ENCODE results near the gene PROKR2.

GRCh38 chr20:3895412-3895704, 6.2 kb downstream of the PANK2 start:
- PRO-cap, result no peak
- RAMPAGE, long total RNA, 4 experiments, result no peak in any of the 4 experiments

- PRO-cap, result no peak
- RAMPAGE, long total RNA, 4 experiments, result no peak in any of the 4 experiments
These were observed 18.4 kb downstream of the PANK2 start for GRCh38 chr20:3907444-3908067.

GRCh38 chr20:3924815-3925436, 35.7 kb downstream of the PANK2 start:
- PRO-cap, result no peak
- RAMPAGE, long total RNA, 4 experiments, result no peak in any of the 4 experiments

DNA sequence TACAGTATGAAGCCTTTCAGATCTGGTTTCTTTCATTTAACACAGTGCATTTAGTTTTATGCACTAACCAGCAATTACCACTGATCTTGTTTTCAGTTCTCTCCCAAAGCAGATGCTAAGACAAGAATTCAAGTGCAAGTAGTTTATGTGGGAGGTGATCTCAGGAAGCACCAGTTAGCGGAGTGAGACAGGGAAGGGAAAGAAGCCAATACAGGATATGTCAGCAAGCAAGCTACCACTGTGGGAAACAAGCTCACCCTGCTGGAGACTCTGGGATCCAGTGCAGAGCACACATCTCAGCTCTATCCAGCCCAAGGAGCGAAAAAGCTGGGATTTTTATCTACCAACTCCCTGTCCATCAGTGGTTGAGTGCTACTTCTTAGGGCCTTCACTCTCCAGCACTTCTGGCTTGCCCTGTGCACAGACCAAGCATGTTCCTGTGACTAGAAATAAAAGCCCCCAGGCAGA, 10.7 kb upstream of the RNF24 start:
- PRO-cap, result no peak
- RAMPAGE, long total RNA, 4 experiments, result no peak in any of the 4 experiments

DNA sequence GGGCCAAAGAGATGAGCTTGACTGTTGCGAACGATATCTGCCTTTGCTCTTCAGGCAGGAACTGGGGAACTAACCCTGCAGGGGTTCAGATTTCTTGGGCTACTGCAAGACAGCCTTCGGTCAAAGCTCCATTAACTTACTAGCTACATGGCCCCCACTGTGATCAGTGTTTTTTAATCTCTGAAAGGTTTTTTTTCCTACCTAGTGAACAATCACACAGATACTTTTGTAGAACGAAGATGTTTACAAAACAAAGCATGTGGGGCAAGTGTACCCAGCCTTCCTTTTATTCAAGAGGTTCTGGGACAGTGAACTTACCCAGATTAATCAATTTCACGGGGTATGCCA, 48.3 kb downstream of the ADRA1D start:
- PRO-cap, result no peak
- RAMPAGE, long total RNA, 4 experiments, result no peak in any of the 4 experiments

GRCh38 chr20:4766704-4767225, 45.1 kb downstream of the PRND start:
- PRO-cap, result no peak
- RAMPAGE, long total RNA, 4 experiments, result no peak in any of the 4 experiments

DNA sequence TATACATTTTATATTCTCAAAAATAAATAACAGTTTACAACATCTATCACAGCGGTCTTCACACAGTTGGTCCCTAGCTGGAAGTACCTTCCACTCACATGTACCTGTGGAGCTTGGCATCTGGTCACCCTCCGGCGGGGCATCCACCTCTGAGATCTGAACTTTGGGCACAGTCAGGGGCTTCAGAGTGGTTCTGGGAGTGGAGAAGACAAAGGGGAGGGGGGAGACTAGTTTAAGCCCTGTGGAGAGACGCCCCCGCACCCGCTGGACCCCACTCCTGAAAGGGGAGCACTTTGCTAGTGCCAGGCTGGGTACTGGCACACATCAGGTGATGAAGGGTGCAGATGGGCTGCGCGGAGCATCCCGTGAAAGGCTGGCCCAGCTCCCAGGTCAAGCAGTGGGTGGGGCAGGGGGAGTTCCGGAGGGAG, 31.0 kb downstream of the RASSF2 start:
- PRO-cap, result no peak
- RAMPAGE, long total RNA, 4 experiments, result no peak in any of the 4 experiments

DNA sequence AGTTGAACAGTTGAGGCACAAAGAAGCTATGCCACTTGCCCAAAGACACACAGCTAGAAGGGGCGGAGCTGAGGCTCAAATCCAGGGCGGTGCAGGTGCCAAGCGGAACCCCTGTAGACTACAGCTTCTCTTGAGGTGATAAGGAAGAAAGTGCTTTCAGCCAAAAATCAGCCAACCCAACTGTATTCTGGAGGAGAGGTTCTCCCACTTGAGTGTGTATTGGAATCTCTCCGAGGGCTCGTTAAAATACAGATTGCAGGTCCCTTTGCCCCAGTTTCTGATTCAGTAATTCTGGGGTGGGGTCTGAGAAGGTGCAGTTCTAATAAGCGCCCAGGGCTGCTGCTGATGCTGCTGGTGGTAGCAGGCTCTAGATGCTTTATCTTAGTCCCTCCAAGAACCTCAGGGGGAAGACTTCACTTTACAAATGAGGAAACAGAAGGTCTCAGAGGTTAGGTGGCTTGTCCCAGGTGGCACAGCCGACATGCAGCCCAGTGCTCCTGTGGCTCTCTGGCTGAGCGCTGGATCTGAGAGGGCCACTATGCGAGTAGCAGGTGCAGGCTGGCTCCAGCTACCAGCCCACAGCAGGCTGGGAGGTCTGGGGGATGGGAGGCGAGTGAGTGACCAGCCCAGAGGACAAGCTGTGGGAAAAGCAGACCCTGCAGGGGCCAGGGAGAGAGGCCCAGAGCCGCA, 10.9 kb downstream of the RASSF2 start:
- PRO-cap, result no peak
- RAMPAGE, long total RNA, 4 experiments, result no peak in any of the 4 experiments

GRCh38 chr20:4815429-4816141, 7.8 kb downstream of the RASSF2 start:
- PRO-cap, result no peak
- RAMPAGE, long total RNA, 4 experiments, result no peak in any of the 4 experiments

DNA sequence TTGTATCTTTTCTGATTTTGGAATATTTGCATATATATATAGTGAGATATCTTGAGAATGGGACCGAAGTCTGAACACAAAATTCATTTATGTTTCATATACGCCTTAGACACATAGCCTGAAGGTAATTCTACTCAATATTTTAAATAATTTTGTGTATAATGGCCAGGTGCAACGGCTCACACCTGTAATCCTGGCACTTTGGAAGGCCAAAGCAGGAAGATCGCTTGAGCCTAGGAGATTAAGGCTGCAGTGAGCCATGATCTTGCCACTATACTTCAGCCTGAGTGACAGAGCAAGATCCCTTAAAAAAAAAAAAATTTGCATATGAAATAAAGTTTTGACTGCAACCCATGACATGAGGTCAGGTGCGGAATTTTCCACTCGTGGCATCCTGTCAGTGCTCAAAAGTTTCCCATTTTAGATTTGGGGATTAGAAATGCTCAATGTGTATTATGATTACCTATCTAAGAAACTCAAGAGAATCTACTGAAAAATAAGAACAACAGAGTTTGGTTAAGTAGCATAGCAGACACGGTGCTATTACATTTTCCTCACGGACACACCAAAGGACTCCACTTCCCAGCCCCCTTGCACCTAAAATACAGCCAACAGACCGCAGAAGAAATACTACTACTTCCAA, 11.8 kb downstream of the SLC23A2 start:
- PRO-cap, result no peak
- RAMPAGE, long total RNA, 4 experiments, result no peak in any of the 4 experiments

- PRO-cap, result no peak
- RAMPAGE, long total RNA, 4 experiments, result no peak in any of the 4 experiments
These were observed 3.0 kb downstream of the SLC23A2 start for GRCh38 chr20:4998355-4998667.

DNA sequence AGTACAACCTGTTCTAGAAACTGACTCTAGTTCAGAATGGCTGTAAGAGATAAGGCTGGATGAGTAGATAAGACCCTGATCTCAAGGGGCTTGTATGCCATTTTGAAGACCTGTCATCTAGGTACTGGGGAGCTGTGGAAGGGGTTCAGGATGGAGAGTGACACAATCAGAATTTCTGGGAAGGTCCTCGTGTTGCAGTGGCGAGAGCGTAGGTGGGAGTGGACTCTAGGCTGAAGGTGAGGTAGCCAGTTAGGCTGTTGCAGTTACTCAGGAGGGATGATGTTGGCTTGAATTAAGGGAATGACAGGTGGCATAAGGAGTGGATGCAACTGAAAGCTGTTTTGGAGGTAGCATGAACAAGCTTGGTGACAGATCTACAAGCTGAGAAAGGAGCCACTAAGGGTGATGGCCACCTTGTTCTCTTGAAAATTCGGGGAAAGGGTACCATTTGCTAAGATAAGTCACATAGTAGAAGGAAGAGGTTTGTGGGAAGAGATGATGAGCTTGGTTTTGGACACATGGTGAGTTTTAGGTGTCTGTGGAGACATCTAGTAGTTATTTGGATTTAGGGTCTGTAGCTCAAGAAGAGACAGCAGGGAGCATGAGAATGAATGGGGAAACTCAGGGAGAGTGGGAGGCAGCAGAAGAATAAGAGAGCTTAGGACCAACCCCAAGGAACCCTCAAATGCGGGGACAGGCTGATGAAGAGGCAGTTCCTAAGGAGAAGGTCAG, 39.2 kb downstream of the CDS2 start:
- PRO-cap, result no peak
- RAMPAGE, long total RNA, 4 experiments, result start-site peak on the plus strand in 1 of 4 experiments, centred at position 174 of the sequence, 7 reads per replicate

DNA sequence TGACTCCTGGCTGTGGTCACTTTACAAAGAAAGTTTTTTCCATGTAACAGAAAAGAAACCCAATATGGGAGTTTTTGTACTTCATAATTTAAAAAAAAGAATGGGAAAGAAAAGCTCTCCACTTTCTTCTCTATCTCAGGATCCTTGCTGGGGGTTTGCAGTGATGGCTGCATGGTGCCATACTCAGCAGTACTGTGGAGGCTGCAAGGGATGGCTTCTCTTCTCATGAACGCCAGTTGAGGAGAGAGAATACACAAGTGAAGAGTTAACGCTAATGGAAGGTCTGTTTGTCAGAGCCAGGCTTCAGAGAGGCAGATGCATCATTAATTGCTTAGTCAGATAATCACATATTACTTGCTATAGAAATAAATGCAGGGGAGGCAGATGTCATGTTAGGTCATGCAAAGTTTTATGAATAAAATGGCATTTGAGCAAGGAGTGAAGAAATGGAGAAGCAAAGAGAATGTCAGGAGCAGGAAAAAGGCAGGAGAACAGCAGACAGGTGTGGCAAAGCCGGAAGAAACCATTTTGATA, 51.2 kb downstream of the CDS2 start:
- PRO-cap, result no peak
- RAMPAGE, long total RNA, 4 experiments, result no peak in any of the 4 experiments

DNA sequence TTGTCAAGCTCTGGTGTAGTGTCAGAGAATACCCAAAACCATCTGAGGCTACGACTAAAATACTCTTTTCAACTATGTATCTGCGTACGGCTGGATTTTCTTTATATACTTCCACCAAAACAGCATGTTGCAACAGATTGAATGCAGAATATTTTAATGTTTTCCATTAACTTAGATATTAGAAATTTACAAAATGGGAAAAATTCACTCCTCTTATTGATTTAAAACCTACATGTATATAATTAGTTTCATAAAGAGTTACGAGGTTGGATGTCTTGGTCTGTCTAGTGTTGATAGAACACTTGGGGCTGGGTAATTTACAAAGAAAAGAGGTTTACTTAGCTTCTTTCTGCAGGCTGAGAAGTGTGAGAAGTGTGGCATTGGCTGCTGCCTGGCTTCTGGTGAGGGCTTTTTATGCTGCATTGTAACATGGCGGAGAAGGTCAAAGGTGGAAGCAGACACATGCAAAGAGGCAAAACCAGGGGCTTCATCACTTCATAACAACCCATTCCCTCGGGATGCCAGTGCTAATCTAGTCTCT, 61.6 kb downstream of the CDS2 start:
- PRO-cap, result no peak
- RAMPAGE, long total RNA, 4 experiments, result no peak in any of the 4 experiments

DNA sequence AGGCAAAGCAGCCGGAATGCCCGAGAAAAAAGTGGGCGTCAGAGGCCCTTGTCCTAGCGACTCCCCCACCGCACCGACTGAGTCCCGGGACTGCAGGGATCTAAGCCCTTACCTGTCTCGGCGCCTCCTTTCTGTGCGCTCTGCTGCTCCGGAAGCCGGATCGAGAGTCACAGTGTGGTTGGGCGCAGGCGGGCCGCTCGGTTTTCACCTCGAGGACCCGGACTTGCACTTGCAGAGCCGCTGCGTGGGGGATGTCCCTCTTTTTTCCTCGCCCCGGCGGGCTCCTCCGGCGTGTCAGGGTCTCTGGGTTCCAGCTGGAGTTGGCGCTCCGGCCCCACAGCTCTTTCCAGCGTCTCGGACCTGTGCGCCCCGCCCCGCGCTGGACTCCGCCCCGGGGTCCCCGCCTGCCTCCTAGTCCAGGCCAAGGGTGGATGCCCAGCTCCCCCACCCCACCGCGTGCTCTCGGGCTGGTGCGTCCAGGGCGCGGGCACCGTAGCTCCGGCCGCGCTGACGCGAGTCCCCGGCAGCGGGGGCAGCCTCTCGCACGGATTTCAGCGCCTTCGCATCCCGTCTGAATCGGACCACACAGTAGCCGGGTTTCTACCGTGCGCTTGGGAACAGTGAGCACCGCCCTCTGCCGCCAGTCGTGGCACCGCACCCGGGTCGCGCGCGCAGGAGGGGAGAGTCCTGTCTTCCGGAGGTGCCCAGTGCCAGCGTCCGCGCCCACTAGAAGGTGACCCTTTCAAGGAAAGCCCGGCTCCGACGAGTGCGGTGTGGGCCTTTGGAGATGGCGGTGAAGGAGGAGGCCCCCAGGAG, at the start of gene PROKR2:
PROKR2 (minus strand) TSS at position 573 of the 816 bp plus-strand sequence.
- PRO-cap, result no peak
- RAMPAGE, long total RNA, 4 experiments, result no peak in any of the 4 experiments

GRCh38 chr20:5592894-5593328, 17.9 kb downstream of the GPCPD1 start:
- PRO-cap, result no peak
- RAMPAGE, long total RNA, 4 experiments, result no peak in any of the 4 experiments

GRCh38 chr20:5797587-5798081, 47.4 kb downstream of the SHLD1 start:
- PRO-cap, result no peak
- RAMPAGE, long total RNA, 4 experiments, result no peak in any of the 4 experiments

DNA sequence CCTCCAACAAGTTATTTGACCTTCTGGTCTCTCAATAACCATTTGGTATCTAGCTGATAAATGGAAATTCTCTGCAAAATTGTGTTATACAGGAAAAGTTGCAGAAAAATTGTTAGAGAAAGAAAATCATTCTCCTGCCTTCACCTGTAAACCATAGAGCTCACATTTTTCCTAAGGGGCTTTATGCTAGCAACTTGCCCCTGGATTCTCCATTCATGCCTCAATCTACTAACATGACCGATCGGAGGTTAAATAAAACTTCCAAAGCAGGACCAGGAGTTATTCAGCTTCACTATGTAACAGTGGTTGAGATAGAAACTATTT, 75.6 kb upstream of the CHGB start:
- PRO-cap, result no peak
- RAMPAGE, long total RNA, 4 experiments, result no peak in any of the 4 experiments

DNA sequence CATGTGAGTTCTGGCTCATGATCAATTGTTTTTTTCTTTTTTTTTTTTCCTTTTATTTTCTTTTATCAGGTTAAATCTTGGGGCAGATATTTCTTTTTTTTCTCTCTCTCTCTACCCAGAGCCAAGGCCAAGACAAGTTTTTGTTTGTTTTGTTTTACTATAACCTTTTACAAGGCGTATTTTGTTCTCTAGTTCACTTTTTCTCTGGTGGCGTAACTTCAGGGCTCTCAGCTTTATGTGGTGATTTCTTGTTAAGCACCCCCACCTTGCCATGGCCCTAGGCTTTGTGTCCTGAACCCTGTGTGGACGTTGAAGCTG, 68.1 kb upstream of the CHGB start:
- PRO-cap, result no peak
- RAMPAGE, long total RNA, 4 experiments, result no peak in any of the 4 experiments

- PRO-cap, result no peak
- RAMPAGE, long total RNA, 4 experiments, result no peak in any of the 4 experiments
These were observed 47.9 kb upstream of the CHGB start for GRCh38 chr20:5863256-5864010.